Kidney (tissue), 2 donors: Measurements from ENCODE around the gene FOXM1.

DNA sequence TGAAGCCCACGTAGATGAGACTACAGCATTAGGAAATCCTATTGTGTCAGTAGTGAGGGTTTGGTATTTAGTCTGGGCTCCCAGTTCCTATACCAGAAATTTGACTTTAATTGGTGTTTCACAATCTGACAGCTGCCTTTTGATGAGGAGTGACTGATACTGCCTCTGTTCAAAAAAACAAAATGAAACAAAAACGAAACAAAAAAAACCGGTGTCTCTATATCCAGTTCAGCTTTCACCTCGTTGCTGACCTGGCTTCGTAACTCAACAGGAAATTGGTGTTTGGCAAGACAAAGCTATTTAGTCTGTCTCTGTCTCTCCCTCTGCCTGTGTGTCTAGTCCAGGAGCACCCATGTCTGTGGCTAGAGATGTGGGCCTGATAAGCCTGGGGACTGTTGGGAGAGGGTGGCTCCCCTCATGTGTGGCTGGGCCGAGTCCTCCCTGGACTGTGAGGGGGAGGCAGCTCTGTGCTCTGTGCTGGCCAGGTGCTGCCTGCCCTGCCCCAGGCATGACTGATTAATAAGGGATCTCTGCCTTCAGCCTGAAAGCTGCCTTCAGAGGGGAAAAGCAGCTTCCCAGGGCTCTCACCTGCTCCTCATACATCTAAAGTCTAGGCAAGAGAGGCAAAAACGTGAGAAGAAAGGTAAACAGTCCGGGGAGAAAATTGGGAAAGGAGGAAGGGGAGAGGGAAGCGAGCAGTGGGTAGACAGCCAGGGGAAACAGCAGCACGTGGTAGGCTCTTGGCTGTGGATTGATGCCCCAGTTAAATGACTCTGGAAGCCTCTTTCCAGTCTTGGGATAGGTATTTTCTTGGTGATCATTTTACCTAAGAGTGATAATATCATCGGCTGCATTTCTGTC is 11.4 kb downstream of the CACNA1C start:
- PRO-cap = no peak
- RRBS = no CpG with 5 or more reads among the region's 11 CpGs

GRCh38 chr12:2267584-2268110 is 214.9 kb downstream of the CACNA1C start:
- PRO-cap = no peak
- RRBS = no CpG with 5 or more reads among the region's 8 CpGs

GRCh38 chr12:2295615-2296552 is 243.1 kb downstream of the CACNA1C start:
- PRO-cap = no peak
- RRBS = no CpG with 5 or more reads among the region's 7 CpGs

- PRO-cap = no peak
- RRBS = no CpG with 5 or more reads among the region's 5 CpGs
These were observed 293.7 kb downstream of the CACNA1C start for GRCh38 chr12:2346534-2346743.

DNA sequence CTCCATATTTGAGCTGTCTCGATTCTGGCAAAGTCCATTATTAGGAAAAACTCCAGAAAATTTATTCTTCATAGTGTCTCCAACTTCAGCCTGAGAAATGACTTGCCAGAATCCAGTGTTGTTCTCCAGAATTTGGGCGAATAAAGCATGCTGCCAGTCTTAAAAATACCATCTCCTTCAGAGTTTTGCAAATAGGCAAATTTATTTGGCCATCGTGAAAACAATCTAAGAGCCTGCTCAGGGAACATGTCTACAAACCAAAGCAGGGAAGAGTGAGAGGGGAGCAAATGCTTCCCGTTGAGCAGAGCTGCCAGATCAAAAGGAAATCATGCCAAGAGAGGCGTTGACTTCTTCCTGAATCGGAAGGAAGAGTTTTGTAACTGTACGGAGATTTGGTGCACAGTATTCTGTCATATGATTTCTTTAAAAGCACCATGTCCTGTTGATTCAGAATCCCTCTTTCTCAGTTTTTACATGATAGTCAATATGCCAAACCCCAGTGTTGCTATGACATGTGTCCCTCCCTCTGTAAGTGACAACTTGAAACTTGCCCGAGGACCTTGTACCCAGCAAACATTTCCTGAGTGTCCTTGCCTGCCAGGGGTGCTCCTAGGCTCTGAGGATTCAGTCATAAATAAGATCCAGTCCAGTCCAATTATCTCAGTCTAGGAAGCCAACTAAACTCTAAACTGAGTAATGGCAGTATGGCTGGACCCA is 300.3 kb upstream of the FKBP4 start:
- PRO-cap = no peak
- RRBS = no CpG with 5 or more reads among the region's 8 CpGs

- PRO-cap = no peak
- RRBS = no CpG with 5 or more reads among the region's 2 CpGs
These were observed 5.0 kb downstream of the FKBP4 start for GRCh38 chr12:2799566-2800292.

DNA sequence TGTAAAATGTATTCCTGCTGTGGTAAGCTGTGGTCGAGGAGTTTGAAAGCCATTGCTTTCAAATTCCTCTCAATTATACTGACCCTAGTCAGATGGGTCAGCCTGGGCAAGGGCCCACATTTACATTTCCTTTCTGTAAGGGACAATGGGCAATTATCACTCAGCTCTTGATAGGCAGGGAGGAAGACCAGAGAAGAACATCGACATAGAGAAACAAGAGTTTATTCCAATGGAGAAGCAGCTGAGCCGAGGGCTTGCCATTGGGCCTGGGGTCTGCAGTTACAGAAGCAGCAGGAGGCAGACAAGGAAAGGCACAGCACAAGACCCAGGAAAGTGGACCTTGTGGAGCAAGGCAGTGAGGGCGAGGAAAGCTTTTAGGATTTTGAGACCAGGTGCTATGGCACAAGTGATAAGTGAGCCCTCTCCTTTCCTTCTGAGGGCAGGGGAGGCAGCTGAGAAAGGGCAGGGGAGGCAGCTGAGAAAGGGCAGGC is 9.6 kb downstream of the NRIP2 start:
- PRO-cap = no peak
- RRBS = no CpG with 5 or more reads among the region's 4 CpGs

- PRO-cap = no peak
- RRBS = no CpG with 5 or more reads among the region's 8 CpGs
These were observed 6.2 kb upstream of the NRIP2 start for GRCh38 chr12:2841077-2841402.

- PRO-cap = bidirectional peak, plus-strand start at chr12:2845589, minus-strand start at chr12:2845468
- RRBS = no CpG with 5 or more reads among the region's 9 CpGs
These were observed 10.4 kb upstream of the NRIP2 start for GRCh38 chr12:2845158-2845808.

- PRO-cap = no peak
- RRBS = no CpG with 5 or more reads among the region's 6 CpGs
These were observed 1.5 kb upstream of the TEX52 start for GRCh38 chr12:2858301-2858866.

DNA sequence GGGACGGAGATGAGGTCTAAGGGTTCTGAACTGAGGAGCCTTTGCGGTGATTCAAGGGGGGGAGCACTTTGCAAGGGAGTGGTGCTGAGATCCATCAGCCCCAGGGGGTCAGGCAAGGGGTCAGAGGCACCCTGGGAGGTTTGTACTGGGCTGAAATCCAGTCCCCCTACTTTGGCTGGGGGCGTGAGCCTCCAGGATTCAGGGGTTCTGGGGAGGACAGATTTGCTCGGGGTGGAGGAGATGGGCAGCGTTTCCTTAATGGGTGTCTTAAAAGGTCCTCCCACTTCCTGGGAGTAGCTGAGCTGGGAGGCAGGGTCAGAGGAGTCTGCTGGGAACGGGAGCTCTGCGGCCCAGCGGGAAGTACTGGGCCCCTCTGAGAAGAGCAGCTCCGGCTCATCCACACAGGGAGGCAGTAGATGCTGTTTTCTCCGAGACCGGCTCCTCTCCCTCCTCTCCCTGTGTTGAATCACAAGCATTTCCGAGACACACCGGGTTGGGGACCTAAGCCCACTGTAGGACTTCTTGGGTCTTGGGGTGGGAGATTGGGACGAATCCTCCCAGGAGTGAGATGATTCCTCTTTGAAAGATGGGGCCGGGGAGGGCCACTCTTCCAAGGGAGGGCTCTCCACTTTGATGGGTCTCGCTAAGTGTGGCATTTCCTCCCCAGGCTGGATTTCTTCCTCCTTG is 2.2 kb upstream of the TEX52 start:
- PRO-cap = bidirectional peak, plus-strand start at position 321 of the sequence, minus-strand start at position 253 of the sequence
- RRBS = 75% methylated on average over 4 of the region's 16 CpGs

DNA sequence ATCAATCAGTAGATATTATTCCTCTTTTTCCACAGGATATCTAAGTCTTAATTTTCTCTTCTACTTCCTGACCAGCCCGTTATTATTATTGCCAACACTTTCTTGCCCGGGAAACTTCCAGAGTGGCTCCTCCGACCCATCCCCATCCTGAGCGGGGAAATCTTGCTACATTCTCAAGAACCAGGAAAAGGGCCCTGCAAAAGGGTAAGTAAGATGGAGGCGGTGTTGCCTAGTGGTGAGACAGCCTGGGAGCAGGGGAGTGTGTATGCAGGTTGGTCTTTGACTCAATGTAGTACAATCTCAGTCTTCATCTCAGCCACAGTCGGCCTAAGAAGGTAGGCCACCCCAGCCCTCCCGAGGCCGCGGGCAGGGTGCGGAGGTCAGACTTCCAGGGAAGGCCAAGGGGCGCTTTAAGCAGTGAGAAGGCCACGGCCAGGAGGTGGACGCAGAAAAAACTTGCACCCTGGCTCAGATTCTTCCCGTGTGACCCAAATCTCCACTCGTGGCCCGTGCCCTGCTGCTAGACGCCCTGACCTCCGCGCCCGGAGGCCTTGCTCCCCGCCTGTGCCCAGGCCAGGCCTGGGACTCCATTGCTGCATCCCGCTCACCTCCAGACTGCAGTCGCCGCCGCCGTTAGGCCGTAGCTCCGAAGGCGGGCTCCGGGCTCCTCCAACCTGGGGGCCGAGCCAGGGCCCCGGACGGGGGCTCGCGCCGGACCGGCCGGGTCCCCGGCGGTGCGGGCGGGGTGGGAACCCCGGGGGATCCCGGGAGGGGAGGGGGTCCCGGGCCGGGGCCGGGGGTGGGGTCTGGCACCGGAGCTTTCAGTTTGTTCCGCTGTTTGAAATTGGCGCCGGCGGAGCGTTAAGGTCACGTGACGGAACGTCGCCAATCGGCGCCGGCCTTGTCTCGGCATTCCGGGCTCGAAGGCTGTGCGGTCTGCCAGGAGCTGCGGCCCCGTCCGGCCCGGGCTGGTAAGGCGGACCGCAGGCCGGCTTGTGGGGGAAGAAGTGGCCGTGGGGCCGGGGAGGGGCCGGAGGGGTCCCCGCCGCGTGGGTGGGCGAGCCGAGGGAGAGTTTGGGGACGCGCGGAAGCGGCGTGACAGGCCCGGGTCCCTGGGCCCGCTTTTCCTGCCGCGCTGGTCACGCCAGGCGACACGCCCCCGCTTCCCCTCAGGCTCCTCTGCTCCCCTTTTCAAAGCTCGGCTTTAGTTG is at the start of gene FOXM1:
Gene FOXM1 (minus strand): TSS at position 863 of the 1,211 bp plus-strand sequence.
- PRO-cap = unidirectional peak, plus-strand start at position 912 of the sequence
- RRBS = 2% methylated on average over 37 of the region's 93 CpGs

DNA sequence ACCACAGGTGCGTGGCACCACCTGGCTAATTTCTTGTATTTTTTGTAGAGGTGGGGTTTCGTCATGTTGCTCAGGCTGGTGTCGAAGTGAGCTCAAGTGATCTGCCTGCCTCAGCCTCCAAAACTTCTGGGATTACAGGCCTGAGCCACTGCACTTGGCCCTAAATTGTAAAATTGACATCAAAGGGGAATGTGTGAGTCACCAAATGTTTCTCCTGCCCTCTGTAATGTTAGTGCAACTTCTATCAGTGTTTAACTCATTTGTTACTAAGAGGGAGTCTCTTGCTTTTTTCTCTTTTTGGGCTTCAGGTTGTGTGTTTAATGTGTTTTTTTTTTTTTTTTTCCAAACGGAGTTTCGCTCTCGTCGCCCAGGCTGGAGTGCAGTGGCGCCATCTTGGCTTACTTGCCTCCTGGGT is 2.3 kb downstream of the TULP3 start:
- PRO-cap = unidirectional peak, minus-strand start at position 128 of the sequence
- RRBS = no CpG with 5 or more reads among the region's 8 CpGs

DNA sequence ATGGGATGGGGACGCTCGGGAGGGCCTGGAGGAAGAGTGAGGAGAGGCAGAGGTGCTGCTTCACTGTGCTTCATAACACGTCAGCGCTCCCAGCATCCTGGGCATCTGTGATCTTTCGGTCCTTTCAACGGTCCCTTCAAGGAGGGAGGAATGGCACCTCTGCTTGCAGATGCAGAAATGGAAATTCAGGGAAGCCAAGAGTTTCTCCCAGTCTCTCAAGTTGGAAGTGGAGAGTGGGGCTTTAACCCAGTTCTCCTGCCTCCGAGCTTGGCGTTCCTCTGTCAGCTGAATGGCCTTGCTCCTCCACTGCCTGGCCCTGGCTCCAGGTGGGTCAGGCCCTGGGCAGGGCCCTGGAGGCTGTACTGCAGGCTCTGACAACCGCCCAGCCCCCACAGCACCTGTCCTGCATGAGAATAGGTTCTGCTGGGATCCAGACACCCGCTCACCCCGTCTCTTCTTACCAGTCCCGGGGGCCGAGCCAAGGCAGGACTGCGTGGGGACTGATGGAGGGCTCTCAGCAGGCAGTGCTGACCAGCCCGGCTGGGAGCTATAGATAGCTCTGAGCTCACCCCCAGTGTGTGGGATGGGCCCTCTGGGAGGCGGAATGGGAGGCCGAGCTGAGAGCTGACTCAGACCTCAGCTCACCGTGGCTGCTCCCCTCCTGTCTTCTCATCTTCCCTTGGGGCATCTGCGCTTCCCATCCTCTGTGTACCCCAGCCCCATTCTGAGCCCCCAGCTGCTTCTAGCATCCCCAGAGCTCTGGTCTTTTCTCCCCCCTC is 39.5 kb downstream of the TEAD4 start:
- PRO-cap = no peak
- RRBS = 60% methylated on average over 4 of the region's 19 CpGs

- PRO-cap = no peak
- RRBS = no CpG with 5 or more reads among the region's 5 CpGs
These were observed 35.6 kb upstream of the TSPAN9 start for GRCh38 chr12:3041564-3041978.

DNA sequence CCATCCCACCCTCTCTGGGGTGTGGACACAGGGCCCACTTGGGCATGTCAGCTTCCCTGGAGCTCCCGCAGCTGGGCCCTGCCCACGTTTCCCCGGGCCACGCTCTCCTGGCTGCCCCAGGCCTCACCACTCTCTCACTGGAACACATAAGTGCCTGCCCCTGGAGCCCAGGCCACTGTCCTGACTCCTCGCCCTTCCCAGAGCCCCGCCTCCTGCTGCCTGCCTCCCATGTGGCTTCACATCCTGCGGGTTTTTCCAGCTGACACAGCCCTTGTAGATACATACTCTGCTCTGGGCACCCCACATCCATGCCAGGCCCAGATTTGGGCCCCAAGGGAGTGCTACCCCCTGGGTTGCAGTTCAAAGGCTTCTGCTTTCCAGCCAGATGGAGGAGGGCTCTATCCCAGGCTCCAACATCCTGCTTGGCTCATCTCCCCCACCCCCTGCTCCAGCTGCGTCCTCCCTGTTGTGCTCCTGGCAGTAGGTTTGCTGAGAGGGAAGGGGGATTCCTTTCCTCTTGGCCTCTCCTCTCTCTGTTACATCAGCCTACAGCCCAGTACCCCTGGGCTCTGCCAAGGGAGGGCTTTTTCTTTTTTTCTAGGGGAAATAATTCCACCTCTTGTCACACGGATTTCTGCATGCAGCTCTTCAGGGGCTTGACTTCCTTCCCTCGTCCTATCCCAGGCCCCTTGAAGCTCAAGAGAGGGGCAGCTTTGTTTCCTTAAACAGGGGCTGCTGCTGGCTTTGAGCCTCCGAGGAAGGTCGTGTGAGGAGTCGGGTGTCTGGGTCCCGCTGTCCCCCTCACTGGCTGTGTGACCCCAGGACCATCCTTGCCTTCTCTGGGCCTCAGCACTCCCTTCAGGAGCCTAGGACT is 60.3 kb downstream of the TSPAN9 start:
- PRO-cap = no peak
- RRBS = no CpG with 5 or more reads among the region's 14 CpGs

GRCh38 chr12:3205778-3206631 is 128.8 kb downstream of the TSPAN9 start:
- PRO-cap = no peak
- RRBS = no CpG with 5 or more reads among the region's 14 CpGs

DNA sequence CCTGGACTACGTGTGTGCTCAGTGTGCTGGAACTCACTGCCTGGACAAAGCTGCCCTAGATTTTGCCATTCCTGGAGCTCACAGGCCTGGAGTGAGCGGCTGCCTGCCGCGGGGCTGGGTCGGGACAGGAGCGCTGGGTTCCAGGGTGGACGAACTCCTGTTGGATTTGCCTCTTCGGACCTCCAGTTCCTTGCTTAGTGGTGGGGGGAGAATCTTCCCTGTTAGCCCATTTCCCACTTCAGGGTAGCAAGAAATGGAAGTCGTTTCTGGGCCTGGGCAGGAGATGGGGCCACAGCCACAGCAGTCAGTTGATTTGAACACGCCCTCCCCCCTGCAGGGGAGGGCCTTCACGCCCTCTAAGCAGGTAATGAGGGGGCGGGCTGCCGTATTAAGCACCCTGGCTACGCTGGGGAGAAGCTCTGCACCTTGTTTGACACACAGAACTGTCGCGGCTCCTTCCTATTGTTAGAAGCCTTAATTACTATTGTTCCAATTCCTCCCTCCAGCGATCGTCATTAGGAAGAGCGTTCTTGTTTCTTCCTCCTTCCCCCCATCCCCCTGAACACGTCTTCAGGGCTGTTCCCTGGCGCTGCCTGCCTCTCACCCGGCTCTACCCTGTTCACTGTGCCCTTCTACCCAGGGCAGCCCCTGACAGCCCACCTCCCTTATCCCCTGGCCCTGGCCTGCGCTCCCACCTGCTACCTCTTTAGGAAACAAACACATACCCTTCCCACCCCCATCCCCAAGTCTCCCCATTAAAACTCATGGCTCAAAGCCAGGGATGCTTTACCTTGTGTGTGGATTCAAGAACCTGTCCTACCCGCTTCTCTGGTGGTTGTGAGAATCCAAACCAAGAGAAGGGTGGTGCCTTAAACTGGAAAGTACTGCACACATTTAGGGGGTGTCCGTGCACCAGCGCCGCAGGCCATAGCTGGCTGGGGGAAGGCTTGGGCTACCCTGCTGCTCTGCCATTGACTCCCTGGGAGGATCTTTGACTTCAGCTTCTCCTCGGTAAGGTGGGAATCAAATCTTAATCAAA is 137.5 kb downstream of the TSPAN9 start:
- PRO-cap = no peak
- RRBS = no CpG with 5 or more reads among the region's 28 CpGs

GRCh38 chr12:3255737-3256678 is 178.8 kb downstream of the TSPAN9 start:
- PRO-cap = no peak
- RRBS = 95% methylated on average over 15 of the region's 33 CpGs

DNA sequence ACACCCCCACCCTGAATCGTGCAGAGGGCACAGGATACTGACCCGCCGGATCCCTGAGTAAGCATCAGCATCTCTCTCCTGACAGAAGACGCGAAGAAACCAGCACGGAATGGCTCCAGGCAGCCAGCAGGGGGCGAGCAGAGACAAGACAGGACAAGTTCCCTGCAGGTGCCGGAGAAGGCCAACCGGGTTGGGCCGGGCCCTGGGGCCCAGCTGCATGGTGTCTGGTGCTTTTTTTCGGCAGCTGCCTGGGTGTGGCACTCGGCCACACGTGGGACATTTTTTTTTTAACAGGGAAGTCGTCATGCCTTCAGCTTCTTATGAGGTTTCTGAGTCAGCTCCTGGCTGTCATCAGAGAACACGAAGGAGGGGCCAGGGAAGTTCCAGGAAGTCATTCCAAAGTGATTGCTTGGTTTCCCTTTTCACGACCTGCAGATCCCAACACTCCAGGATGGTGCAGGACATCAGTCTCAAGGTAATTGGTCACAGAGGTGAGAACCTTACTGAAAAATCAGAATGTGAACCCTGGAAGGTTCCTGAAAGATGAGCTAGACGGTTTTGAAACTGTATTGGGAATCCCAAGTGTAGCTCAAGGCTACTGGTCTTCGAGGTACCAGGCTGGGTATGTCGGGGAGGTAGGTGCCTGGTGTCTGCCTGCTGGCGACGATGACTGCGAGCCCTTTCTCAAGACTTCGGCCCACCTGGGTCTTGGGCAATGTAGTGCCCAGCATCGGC is 190.9 kb upstream of the PRMT8 start:
- PRO-cap = no peak
- RRBS = no CpG with 5 or more reads among the region's 24 CpGs